Myometrial cell (primary cell): ENCODE measurements around the genes C15orf40 and GOLGA6L4.

GRCh38 chr15:82871281-82871851 lies 61.9 kb downstream of the WHAMM start:
- RAMPAGE, long total RNA: no peak

- RAMPAGE, long total RNA: start-site peak on the minus strand at chr15:83011594-83011615, 104 and 167 reads in 2 replicates
Measured at GRCh38 chr15:83011476-83012584, at the start of gene C15orf40. TSS of gene C15orf40 (minus strand) at chr15:83011639.

DNA sequence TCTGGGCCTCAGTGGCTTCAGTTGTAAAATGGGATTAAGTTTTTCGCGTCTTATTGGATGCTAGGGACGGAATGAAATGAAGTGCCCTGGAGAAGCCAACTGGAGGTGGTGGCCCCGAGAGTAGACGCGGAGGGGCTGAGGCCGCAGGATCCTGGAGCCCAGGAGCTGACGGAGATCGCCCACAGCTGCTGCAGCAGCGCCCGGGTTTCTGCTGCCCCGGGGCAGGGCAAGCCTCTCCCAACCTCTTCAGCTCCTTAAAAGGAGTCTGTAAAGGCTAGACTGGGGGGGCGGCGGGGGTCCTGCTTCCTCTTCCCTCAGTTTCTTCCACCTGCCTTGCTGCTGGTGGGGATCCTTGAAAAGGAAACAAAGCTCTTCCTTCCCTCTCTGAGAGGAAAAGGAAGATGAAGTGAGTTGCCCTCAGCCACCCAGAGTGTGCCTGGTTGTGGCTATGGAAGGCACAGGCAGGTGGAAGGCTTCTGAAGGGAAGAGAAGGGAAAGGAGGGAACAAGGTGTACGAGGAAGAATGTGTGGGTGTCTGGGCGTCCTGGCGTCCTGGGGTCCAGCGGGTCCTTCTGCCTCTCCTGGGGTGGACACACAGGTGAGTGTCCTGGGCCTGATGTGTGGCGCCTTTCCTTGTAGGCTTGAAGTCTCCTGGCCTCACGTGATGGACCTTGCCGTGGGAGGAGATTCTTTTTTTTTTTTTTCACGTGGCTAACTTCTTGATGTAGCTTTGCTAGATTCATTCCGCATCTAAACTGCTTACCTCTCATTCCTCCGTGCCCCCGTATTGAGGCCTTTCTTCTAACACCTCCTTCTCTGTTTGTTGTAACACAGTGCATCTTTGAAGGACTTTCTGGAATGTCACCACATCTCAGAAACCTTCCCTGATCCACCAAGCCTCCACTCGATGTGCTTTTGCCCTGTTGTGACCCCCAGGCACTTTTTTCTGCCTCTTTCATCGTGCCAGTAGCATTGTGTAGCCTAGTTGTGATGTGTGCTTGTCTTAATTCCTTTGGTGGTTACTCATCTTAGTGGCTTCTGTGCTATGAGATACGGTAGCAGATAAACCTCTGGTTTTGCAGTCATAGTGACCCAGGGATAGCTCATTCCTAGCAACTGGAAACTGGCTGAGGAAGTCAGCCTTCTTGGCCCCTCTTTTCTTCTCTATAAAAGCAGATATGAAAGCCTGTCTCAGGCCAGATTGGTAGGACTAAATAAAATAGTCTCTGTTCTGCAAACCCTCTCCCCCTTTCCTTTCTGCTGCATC lies 1.3 kb upstream of the BNC1 start:
- RAMPAGE, long total RNA: no peak

DNA sequence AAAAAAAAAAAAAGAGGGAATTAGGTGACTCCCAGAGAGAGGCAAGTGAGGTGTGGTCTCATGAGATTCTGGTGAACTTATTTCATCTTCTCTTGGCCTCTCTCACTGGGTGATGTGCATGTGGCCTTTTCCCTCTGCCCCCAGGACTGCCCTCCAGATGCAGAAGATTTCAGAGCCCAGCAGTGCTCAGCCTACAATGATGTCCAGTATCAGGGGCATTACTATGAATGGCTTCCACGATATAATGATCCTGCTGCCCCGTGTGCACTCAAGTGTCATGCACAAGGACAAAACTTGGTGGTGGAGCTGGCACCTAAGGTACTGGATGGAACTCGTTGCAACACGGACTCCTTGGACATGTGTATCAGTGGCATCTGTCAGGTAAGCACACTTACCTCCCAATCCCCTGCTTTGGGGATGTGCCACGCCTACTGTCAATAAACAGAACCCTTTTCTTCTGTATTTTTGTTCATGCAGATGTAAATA lies 165.8 kb downstream of the ADAMTSL3 start:
- RAMPAGE, long total RNA: no peak

- RAMPAGE, long total RNA: no peak
Measured at GRCh38 chr15:84079725-84080699, 155.6 kb upstream of the GOLGA6L4 start.

DNA sequence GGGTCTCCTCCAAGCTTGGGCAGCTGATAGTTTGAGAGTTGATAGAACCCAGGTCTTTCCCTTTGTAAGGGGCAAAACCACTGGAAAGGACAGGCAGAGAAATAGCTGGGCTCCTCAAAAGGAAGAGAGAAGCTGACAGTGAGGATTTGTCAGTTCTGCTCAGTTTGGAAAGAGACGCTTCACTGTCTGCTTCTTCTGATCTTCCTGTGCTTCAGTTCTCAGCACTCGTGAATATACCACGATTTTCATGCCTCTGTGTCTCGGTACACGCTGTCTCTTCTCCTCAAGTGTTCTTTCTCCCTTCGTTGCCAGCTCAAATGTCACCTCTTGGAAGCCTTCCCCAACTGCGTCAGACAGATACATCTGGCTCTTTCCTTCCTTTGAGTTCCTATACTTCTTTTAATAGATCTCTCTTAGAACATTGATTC lies 90.7 kb upstream of the GOLGA6L4 start:
- RAMPAGE, long total RNA: no peak

DNA sequence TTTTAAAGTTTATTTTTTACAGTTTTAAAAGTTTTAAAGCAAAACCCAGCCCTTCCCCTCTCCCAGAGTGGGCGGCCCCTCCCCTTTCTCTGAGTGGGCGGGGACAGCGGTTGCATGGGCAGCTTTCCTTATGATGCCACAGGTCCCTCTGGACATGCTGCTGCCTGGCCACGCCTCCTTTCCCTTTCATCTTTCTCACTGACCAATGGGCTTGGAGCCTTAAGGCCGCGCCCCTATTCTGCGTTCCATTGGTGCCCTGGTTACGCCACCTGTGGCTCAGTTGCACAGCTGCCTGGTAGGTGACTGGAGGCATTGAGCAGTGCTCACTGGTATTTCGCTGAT lies at the start of gene GOLGA6L4:
Gene GOLGA6L4, plus strand, starts transcription at position 279 of the 342 bp plus-strand sequence.
- RAMPAGE, long total RNA: no peak

- RAMPAGE, long total RNA: no peak
Measured at GRCh38 chr15:84587816-84588535, 12.8 kb upstream of the ZSCAN2 start.

DNA sequence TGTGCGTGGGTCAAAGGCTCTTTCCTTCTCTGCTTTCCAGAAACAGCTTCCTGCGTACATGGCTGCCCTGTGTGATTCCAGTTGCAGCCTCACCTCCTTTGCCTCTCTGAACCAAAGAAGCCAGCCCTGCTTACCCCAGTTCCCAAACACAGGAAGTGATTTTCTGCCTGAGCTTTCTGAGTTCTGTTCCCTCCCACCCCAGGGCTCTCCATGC lies 15.4 kb downstream of the ZSCAN2 start:
- RAMPAGE, long total RNA: no peak

GRCh38 chr15:84713481-84713997 lies 2.4 kb downstream of the SEC11A start:
- RAMPAGE, long total RNA: no peak

DNA sequence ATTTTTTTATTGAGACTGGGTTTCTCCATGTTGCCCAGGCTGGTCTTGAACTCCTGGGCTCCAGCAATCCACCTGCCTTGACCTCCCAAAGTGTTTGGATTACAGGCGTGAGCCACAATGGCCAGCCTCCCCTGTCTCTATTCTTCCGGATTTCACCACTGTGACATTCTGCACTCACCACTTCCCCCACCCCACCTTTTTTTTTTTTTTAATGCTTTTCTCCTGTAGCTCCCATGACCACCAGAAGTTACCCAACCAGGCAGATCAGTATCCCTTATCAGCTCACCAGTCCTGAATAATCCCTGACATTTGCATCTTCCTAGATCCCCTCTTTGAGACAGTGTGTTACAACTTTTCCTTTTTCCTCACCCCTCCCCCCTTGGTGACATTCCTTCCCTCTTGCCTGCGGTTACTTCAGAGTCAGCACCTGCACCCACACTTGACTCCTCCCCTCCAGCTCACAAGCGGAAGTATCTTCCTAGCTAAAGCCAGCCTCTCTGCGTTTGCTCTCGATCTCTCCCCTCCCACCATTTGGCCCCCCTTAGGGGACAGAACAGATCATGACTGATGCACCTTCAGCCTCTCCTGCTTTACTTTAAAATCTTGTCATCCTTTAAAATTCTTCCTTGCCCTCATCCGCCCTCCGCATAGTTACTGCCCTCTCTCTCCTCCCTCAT lies 13.4 kb upstream of the ZNF592 start:
- RAMPAGE, long total RNA: no peak

DNA sequence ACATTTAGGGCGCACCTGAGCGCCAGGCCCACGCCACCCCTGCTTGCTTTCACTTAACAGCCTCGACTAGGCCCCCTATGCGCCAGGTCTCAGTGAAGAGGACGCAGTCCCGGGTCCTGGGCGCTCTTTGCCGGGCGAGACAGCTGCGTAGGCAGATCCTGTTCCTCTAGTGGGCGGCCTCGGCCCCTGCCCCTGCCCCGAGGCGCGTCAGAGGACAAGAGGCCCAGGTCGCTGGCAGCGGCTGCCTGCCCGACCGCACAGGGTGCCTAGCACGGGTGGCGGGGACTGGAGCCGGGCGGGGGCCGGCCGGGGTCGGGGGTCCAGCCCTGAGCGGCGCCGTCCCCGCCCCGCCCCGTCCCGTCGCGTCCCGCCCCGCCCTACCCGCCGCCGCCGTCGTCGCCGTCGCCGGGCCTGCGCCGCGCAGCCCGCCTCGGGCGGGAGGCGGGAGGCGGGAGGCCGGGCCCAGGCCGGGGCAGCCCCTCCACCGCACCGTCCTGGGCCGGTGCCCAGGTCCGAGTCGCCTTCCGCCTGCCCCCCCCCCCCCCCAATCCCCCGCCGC lies 373 bp upstream of the ZNF592 start:
- RAMPAGE, long total RNA: no peak

- RAMPAGE, long total RNA: no peak
Measured at GRCh38 chr15:84980129-84980762, 1.4 kb upstream of the PDE8A start.

- RAMPAGE, long total RNA: no peak
Measured at GRCh38 chr15:85005540-85006215, 24.0 kb downstream of the PDE8A start.

DNA sequence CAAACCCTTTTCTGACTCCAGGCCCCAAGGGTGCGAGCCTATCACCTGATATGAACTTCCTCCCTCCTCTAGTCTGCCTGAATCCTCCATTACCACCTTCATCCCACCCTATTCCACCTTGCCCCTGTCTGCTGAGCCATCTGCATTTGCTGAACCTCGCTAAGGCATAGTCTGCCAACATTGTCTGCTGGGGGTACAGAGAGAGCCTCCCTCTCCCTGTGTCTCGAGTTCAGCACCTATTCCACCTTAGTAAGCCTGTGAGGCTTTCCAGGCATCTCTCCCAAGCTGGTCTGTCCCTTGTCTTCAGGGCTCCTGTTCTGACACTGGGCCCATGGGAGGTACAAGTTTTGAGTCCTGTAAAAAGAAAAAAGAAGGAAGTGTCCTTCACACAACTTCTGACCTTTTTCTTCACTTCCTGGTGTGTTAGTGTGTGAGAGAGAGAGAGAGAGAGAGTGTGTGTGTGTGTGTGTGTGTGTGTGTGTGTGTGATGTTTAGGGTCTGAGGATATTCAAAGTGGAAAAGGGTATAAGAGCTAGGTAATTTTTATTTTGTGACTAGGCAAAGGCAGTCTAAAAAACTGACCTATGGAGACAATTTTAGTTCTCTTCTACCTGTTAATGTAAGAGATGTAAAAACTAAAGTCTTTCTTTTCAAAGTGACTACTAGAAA lies 27.1 kb downstream of the PDE8A start:
- RAMPAGE, long total RNA: no peak

GRCh38 chr15:85030124-85031243 lies 48.8 kb downstream of the PDE8A start:
- RAMPAGE, long total RNA: no peak

GRCh38 chr15:85296772-85297305 lies 83.6 kb upstream of the AKAP13 start:
- RAMPAGE, long total RNA: no peak

DNA sequence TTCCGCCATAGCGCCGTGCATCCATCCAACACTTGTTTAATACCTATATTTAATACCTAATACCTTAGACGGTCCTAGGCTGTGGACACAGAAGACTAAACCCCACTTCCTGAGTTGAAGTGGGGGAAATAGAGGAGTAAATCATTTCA lies 446 bp upstream of the AKAP13 start:
- RAMPAGE, long total RNA: no peak

- RAMPAGE, long total RNA: no peak
Measured at GRCh38 chr15:85407939-85408871, 27.8 kb downstream of the AKAP13 start.

DNA sequence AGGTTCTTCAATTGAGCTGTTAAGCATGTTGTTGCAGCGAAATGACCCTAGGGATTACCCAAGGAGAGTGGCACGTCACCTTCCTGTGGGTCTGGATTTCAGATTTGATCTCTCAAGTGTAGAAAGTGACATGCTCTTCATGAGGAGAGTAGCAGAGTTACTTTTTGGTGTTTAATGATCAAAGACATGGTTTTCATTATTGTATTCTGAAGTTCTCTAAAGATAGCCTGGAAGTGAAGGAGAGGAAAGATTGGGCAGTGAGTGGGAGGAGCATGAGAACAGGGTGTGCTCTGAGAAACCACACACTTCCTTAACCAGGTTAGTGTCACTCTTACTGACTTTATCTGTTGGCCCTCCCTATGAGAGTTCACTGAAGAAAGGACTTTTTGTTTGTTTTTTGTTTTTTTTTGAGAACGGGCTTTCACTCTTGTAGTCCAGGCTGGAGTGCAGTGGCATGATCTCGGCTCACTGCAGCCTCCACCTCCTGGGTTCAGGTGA lies 153.7 kb downstream of the AKAP13 start:
- RAMPAGE, long total RNA: no peak